Daoy (cell line): Measurements from ENCODE around the genes PRPSAP2, SLC47A1 and ULK2.

GRCh38 chr17:18857761-18858975 lies at the start of gene PRPSAP2:
TSS of gene PRPSAP2 (plus strand) at chr17:18858131.
- RAMPAGE, long total RNA, result start-site peak on the plus strand at chr17:18858131-18858167, 69 and 14 reads in 2 replicates

- RAMPAGE, long total RNA, result no peak
Measured at GRCh38 chr17:18916443-18917690, 35.1 kb upstream of the SLC5A10 start.

GRCh38 chr17:18994015-18994587 lies 10.5 kb downstream of the FAM83G start:
- RAMPAGE, long total RNA, result no peak

DNA sequence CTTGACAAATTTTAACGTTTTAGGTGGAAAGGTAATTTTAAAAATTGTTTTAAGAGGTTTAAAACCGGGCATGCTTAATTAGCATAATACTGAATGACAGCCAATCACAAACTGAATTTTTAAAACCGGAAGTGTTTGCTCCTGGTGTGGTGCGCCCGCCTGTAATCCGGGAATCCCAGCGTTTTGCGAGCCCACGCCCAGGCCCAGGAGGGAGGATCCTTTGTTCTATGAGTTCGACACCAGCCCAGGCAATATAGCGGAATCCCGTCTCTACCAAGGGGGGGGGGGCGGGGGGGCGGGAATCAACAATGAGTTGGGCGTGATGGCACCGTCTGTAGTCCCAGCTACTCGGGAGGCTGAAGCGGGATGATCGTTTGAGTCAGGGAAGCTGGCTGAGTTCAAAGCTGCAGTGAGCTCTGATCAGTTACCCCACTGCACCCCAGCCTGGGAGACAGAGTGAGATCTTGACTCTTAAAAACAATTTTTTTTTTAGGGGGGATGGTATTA lies 17.6 kb upstream of the GRAP start:
- RAMPAGE, long total RNA, result no peak

DNA sequence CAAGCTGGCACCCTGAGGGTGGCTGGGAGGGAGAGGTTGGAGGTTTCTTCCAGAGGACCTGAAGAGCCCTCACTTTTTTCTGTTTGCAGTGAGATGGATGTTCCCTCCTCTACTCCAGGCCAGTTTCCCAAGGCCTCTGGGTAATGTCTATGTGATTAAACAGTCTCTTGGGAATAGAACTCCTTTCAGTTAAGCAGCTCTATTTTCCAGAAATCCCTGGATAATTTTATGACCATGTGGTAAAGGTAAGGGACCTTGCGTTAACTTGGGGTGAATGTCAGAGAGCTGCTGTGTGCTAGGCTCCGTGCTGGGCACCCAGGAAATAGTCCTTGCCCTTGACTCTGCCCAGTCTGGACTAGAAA lies 12.1 kb downstream of the EPN2 start:
- RAMPAGE, long total RNA, result no peak

DNA sequence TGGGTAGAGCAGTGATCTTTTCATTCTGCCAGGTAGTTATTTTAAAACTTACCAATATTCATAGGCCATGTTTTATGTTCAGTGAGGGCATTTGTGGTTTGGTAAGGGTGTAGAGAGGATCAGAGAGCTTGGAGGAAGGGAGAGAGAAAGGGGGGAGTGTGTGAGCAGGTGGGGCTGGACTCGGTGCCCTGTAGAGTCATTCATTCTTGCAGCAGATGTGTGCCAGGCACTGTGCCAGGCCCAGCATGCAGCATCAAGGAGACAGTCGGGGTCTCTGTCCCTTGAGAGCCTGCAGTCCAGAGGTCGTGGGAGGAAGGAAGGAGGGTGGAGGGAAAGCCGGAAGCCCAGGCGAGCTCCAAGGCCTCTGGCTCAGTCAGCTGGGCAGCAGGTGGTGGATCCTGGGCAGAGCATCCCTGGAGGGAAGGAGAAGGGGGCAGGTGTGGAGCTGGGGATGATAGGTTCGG lies 27.4 kb downstream of the EPN2 start:
- RAMPAGE, long total RNA, result no peak

DNA sequence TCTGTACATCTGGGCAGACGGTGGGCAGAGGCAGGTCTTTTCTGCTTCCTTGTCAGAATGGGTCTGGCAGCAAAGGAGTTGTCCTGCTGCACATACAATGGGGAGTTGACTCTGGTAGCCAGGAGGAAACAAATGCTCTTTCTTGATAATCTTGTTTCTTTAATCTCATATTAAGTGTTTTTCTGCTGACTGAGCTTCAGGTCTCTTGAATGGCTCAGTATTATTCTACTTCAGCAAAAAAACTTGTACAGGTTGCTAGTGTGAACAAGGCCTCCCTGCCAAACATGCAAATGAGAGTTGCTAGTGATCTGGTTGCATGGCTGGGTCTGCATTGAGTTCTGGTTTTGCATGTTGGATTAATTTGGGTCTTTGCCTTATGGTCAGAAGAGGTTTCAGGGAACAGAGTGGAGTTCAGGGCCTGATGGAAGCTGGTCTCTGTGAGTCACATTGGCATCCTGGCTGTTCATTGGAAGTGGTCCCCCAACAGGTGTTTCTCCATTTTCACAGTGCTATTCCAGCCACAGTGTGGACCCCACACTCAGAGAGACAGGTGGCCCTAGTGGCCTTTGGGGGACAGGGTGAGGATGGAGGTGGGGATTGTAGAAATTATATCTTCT lies 46.9 kb downstream of the EPN2 start:
- RAMPAGE, long total RNA, result no peak

DNA sequence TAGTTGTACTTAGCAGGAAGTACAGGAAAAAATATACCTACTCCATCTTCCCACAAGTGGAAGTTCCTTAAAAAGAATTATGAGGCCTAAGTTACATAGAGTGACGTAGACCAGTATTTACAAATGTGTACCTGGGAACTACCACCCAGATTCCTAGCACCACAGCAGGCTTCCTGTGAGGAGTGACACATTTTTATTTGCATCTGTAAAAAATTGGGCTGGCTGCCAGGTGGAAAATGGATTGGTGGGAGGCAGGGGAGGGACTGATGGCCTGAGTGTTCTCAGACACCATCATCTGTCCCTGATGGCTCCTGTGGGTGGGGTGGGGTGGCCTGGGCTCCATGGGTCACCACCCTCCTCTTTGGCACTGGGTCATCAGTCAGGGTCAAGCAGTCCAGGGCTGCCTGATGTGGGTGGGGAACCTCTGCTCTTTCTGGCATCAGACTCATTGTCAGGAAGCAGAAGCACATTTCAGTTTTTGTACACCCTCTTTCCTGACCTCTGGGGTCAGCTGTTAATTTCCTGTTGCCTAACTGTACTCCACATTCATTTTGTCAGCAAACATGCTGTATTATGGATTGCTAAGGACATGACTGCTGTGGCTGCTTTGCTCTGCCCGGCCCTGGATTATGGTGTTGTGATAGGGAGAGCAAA lies 11.4 kb upstream of the MFAP4 start:
- RAMPAGE, long total RNA, result no peak

DNA sequence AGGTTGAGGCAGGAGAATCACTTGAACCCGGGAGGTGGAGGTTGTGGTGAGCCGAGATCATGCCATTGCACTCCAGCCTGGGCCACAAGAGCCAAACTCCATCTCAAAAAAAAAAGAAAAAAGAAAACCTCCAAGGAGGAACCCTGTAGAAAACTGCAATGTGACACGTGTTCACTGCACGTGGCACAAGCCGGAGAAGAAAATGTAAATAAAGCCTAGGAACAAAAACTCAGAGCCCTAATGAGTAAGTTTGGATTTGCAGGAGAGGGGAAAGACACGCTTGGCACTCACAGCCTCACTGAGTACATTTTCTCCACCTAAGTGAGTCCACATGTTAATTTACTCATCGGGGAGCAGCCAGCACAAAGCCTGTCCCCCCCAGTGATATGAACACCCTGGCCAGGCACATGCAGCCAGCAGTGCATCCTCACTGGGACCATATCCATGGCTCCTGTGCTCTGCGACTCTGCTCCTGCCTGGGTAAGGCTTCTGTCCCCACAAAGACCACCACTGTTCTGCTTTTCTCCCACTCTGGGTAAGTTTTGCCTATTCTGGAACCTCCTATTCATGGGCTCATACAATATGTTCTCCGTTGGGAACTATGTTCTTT lies 53.0 kb downstream of the RNF112 start:
- RAMPAGE, long total RNA, result no peak

GRCh38 chr17:19533530-19534039 lies at the start of gene SLC47A1:
TSS of gene SLC47A1 (plus strand) at chr17:19533854.
- RAMPAGE, long total RNA, result no peak

DNA sequence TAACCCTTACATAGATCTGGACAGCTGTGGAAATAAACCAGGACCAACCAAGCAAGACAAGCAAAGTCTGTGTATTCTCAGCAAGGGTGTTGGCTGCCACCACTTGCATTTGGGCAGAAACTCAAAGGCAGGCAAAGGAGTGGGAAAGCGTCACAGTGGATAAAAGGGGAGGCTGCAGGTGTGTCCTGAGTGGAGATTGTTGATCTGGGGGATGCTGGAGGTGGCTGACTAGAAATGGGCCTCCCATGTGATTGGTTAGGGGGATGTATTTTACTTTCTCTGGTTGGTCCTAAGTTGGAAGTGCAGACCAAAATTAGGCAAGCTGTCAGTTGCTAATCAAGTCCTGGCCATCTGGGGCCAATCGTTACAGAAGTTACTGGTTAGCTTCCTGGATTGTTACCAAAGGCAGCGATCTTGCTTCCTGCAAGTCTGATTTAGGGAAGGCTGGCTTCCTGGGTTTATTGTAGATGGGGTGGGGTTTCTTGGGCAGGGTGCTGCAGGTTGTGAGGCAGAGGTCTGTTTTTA lies 36.6 kb downstream of the SLC47A1 start:
- RAMPAGE, long total RNA, result no peak

DNA sequence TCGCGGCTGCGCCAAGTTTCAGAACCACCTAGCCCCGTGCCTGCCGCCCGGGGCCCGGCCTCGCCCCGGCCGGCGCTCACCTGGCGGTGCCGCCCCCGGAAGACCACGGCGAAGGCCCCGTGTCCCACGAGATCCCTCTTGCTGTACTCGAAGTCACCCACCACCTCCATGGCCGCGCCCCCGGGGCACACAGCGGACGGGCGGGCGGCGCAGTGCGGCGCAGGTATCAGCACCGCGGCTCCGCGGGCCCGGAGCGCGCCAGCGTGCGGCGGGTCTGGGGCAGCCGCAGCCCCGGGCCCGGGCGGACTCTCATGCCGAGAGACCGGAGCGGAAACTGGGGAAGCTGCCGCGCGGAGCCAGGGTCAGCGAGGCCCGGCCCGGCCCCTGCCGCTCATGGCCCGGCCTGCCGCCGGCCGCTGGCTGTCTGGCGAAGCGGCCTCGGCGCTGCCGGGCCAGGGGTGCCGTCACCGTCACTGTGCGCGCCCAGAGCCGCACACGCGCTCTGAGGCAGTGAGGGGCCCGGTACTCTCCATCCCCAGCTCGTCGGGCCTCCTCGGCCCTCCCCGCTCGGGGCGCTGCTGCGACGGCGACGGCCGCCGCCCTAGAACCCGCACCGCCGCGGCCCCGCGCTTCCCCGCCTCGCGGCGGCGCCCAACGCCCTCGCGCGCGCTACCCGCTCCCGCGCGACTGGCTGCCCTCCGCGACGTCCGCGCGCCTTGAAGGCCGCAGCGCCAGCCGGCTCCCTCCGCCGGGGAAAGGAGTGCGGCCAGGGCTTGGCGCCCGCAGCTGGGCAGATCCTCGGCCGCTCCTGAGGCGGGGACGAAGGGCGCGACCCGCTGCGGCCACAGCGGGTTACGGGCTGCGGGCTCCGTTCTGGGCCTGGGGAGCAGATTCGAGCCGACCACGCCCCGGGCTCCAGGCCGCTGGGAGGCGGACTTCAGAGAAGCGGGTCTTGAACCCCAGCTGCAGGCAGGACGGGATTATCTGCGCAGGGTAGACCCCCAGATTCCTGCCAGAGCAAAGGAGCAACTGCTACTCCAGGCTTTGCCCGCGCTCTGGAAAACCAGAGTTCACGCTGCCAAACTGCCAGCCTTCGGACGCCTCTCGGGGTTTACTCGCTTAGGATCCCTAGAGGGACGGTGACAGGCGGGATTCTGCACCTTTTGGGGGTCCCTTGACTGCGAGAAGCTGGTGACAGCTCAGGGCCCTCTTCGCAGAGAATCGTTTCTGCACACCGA lies at the start of gene ULK2:
Gene ULK2 (minus strand): TSS at position 689 of the 1,238 bp plus-strand sequence.
- RAMPAGE, long total RNA, result no peak

GRCh38 chr17:20072906-20073818 lies 64.0 kb downstream of the SPECC1 start:
- RAMPAGE, long total RNA, result no peak

DNA sequence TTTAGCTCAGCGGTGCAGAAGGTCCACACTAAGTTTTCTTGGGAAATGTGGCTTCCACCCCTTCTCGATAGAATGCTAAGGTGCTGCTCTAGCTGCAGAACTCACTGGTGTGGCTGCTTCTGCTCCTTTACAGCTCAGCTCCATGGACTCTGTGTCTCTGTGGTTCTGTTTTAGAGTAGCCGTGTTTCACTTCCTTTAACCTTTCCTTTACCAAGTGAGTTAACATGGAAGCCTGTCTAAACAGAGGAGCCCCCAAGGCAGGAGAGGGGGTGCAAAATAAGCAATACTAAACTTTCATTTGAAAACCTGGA lies 65.3 kb downstream of the SPECC1 start:
- RAMPAGE, long total RNA, result no peak

GRCh38 chr17:20157029-20157238 lies 147.8 kb downstream of the SPECC1 start:
- RAMPAGE, long total RNA, result no peak

GRCh38 chr17:20206157-20206546 lies 197.0 kb downstream of the SPECC1 start:
- RAMPAGE, long total RNA, result no peak

DNA sequence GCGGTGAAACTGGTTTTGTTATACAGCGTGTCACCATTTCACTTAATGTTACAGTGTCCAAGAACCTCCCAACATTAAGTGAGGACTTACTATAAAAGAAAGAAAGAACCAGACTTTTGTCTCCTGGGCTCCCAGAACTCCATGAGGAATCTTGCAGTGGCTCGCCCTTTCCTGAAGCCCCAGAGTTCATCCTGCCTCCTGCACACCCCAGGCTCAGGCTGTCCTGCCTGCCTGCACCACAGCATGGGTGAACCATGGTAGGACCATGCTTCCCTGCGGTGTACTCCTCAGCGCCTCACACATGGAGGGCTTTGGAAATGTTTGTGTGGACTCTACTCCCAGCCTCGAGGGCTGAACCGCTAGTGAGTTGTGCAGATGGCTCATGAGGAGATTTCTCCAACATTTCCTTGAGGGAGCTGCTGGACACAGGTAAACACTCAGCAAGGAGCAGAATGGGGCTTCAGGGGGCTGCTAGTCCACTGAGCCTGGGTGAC lies 186.1 kb downstream of the LGALS9B start:
- RAMPAGE, long total RNA, result no peak

GRCh38 chr17:20313700-20314352 lies 153.5 kb downstream of the LGALS9B start:
- RAMPAGE, long total RNA, result no peak

- RAMPAGE, long total RNA, result no peak
Measured at GRCh38 chr17:20532521-20533210, 46.9 kb upstream of the CDRT15L2 start.

DNA sequence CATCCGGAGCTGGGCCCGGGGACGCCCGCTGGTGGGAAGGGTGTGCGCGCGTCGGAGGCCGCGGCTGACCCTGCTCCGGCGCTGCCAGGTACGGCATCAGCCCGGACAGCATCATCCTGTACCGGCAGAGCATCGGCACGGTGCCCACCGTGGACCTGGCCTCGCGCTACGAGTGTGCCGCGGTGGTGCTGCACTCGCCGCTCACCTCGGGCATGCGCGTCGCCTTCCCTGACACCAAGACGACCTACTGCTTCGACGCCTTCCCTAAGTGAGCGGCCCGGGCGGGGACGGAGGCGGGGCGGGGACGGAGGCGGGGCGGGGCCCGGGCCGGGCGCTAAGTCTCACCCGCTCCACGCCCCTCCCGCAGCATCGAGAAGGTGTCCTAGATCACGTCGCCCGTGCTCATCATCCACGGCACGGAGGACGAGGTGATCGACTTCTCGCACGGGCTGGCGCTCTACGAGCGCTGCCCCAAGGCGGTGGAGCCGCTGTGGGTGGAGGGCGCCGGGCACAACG lies 199.1 kb downstream of the USP22 start:
- RAMPAGE, long total RNA, result no peak